ENCODE results near the genes KIAA0319L, AGO4, AGO3 and TEKT2.

GRCh38 chr1:35435724-35436325 lies 121.4 kb downstream of the KIAA0319L start:
- PRO-cap, 4 experiments: no peak in any of the 4 experiments
- RAMPAGE, long total RNA, 2 experiments: no peak in any of the 2 experiments
- RRBS: no CpG with 5 or more reads among the region's 10 CpGs

DNA sequence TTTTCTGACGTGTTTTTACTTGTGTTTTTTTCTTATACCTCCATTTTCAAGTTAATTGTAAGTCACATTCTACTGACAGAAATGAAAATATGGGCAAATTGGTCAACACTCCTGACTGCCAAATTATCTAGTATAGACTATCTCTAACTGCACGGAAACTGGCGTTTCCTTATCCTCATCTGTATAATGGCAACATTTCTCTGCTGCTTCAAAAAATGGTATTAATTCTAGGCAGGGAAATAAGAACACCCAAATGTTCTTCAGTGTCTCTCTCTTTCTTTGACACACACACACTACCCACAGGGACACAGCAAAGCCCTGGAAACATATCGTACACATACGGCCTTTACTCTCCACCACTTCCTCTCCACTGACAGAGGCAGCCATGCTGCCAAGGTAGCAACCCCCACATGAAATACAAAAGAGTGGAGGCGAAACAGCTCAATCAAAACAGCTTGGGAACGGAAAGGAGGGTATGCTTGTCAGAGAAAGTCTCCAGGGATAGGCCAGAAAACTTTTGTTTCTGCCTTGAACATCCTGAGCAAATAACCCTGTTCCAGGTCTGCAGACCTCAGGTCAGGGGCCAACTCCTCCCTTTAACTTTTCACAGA lies 18.3 kb downstream of the KIAA0319L start:
- PRO-cap, 4 experiments: no peak in any of the 4 experiments
- RAMPAGE, long total RNA, 2 experiments: no peak in any of the 2 experiments
- RRBS: no CpG with 5 or more reads among the region's 7 CpGs

- PRO-cap, 4 experiments: peak in 4 of 4 experiments; most common plus-strand start chr1:35557820 (in 3); most common minus-strand start chr1:35557098 (in 3)
- RAMPAGE, long total RNA, 2 experiments: start-site peak on the plus strand in 1 of 2 experiments, at chr1:35557828-35557837 at its widest, 23 reads per replicate
- RRBS: 2% methylated on average over 41 of the region's 76 CpGs
Measured at GRCh38 chr1:35556957-35557951, at the start of gene KIAA0319L. TSS of gene KIAA0319L (minus strand) at chr1:35557403.

GRCh38 chr1:35595716-35596214 lies 22.7 kb downstream of the TFAP2E start:
- PRO-cap, 4 experiments: no peak in any of the 4 experiments
- RAMPAGE, long total RNA, 2 experiments: no peak in any of the 2 experiments
- RRBS: no CpG with 5 or more reads among the region's 7 CpGs

- PRO-cap, 4 experiments: peak in 4 of 4 experiments; most common plus-strand start chr1:35718088 (in 3); most common minus-strand start chr1:35718092 (in 1)
- RAMPAGE, long total RNA, 2 experiments: no peak in any of the 2 experiments
- RRBS: no CpG with 5 or more reads among the region's 9 CpGs
Measured at GRCh38 chr1:35717551-35718232, 992 bp downstream of the C1orf216 start.

DNA sequence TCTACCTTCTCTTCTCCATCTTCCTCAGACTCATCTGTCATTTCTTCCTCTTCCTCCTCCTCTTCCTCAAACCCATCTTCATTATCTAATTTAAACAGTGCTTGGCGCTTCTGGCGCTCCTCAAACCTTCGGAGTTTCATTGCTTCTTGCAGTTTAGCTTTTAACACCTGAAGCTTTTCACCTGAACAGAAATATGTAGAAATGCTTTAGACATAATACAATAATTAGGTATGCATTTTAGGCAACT lies 18.5 kb downstream of the CLSPN start:
- PRO-cap, 4 experiments: no peak in any of the 4 experiments
- RAMPAGE, long total RNA, 2 experiments: no peak in any of the 2 experiments
- RRBS: no CpG with 5 or more reads among the region's 3 CpGs

- PRO-cap, 4 experiments: peak in 4 of 4 experiments; most common plus-strand start chr1:35808023 (in 2); most common minus-strand start chr1:35808049 (in 3)
- RAMPAGE, long total RNA, 2 experiments: no peak in any of the 2 experiments
- RRBS: 2% methylated on average over 40 of the region's 60 CpGs
Measured at GRCh38 chr1:35807853-35808257, at the start of gene AGO4. TSS of gene AGO4 (plus strand) at chr1:35808016.

DNA sequence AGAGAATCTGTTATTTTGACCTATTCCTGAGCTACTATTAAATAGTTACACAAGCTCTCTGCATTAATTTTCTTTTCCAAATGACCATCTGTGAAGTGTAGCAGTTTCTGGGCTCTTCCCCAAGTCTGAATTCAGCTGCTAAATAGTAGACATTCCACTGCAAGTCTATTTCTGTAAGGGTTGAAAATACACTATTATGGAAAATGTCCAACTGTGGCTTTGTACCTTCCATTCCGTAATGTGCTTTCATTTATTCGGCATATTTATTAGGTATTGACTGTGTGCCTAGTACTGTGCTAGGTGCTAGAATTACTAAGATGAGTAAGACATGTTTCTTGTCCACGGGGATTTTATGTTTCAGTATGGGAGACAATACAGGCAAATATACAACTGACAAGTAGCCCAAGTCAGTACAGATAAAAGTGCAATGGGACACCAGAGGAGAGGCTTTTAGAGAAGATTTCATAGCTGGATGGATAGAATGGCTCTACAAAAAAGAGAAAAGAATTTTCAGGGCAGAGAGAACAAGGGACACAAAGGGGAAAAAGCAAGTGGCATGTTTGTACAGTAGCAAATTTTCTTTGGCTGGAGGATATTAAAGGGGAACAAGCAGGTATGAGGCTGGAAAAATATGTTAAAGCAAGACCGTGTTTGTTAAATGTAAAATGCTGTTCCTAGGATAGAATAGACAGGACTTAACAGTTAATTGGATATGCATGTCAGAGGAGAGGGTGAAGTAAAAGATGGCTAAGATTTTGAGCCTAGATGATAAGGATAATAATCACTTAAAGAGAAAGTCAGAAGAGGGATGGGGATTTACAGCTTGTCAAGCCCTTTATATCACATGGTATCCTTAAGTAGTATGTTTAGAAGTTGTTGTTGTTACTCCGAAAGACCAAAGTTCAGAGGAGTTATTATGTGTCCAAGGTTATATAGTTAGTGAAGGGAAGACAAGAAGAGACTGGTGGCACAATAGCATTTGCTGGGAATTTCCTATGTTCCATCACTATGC lies 31.2 kb upstream of the AGO1 start:
- PRO-cap, 4 experiments: no peak in any of the 4 experiments
- RAMPAGE, long total RNA, 2 experiments: no peak in any of the 2 experiments
- RRBS: no CpG with 5 or more reads among the region's 5 CpGs

DNA sequence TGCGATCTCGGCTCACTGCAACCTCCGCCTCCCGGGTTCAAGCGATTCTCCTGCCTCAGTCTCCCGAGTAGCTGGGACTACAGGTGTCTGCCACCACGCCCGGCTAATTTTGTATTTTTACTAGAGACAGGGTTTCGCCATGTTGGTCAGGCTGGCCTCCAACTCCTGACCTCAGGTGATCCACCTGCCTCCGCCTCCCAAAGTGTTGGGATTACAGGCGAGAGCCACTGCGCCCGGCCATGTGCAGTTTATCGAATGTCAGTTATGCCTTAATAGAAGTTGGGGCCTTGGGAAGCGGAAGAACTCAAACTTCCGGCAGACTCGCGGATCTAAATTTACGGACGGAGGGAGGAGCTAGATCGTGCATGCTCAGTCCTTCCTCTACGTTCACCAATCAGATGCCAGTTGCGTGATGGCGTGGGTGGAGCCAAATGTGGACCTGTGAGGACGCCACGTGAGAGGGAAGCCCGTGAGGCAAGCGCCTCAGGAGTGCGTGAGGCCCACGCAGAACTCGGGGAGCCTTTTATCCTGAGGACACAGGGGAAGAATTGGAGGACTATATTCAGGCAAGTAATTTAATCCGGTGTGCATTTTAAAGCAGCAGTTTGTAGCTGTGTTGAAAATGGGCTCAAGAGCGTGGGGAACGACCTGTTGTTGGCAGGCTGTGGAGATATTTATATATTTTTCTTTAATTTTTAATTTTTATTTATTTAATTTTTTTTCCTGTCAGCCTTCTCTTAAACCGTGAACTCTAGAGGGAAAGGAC lies 13.5 kb upstream of the AGO1 start:
- PRO-cap, 4 experiments: no peak in any of the 4 experiments
- RAMPAGE, long total RNA, 2 experiments: no peak in any of the 2 experiments
- RRBS: 71% methylated on average over 4 of the region's 35 CpGs

DNA sequence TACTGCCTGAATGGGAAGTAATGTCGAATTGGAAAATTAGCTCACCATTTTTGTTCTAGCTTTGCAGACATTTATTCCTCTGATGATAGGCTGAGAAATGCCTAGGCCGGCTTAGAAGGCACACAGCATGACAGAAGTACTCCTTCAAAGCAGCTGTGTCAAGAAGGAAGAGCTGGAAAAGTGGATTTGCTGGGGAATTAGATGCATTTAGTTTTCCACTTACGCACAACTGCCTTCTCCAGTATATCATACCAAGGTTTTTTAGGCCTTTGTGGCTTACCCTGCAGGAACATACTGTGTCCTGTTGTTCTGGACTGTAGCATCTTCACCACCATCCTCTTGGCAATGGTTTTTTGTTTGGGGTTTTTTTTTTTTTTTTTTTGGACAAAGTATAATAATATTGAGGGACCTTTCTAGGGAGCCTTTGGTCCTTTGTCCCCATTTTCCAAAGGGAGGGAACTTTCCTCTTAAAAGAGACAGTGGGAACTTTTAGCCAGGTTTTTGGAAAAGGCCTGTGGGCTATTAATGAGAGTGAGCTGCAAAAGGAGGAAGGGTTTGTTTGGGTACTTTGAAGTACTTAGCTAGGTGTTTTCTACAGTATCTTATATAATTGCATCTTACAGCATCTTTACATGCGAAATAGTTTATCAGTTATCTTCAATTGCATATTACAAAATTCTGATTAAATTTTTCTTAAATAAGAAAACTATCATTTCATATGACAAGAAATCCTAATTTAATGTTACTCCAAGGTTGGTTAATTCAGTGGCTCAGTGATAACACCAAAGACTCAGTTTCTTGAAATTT lies 4.1 kb upstream of the AGO3 start:
- PRO-cap, 4 experiments: no peak in any of the 4 experiments
- RAMPAGE, long total RNA, 2 experiments: no peak in any of the 2 experiments
- RRBS: no CpG with 5 or more reads among the region's 4 CpGs

- PRO-cap, 4 experiments: peak in 4 of 4 experiments; most common plus-strand start chr1:35931105 (in 4); most common minus-strand start chr1:35931325 (in 3)
- RAMPAGE, long total RNA, 2 experiments: start-site peak on the plus strand in 1 of 2 experiments, at chr1:35931101-35931273 at its widest, 18 to 32 reads per replicate
- RRBS: 1% methylated on average over 48 of the region's 113 CpGs
Measured at GRCh38 chr1:35930512-35931499, at the start of gene AGO3. TSS of gene AGO3 (plus strand) at chr1:35931105.

GRCh38 chr1:36083742-36084712 lies at the start of gene TEKT2:
TSS of gene TEKT2 (plus strand) at chr1:36084094.
- PRO-cap, 4 experiments: peak in 3 of 4 experiments; most common plus-strand start chr1:36084104 (in 2); most common minus-strand start chr1:36083978 (in 1)
- RAMPAGE, long total RNA, 2 experiments: start-site peak on the plus strand in 1 of 2 experiments, at chr1:36084066-36084128 at its widest, 8 to 19 reads per replicate
- RRBS: 2% methylated on average over 28 of the region's 62 CpGs

DNA sequence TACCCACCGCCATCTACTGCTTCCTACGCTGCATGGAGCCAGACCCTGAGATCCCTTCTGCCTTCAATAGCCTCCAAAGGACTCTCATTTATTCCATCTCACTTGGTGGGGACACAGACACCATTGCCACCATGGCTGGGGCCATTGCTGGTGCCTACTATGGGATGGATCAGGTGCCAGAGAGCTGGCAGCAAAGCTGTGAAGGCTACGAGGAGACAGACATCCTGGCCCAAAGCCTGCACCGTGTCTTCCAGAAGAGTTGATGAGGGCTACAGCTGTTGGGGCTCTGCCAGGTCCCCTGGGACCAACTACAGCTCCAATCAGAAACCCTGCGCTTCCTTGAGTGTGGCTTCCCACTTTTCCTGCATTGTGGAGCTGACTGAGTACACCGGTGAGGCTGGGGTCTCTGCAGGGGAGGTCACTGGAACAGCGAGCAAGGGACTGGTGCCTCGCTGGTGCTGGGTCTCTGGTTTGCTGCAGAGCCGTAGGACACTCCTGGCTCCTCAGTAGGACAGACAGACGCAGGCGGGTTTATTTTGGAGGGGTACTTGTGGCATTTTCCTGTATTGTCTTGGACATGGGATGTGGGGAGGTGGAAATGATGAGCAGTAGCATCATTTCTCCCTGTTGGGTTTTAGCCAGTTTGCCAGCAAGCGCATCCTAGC lies 4.6 kb downstream of the ADPRS start:
- PRO-cap, 4 experiments: no peak in any of the 4 experiments
- RAMPAGE, long total RNA, 2 experiments: start-site peak on the plus strand in 1 of 2 experiments, centred at position 157 of the sequence, 5 reads per replicate
- RRBS: no CpG with 5 or more reads among the region's 12 CpGs

DNA sequence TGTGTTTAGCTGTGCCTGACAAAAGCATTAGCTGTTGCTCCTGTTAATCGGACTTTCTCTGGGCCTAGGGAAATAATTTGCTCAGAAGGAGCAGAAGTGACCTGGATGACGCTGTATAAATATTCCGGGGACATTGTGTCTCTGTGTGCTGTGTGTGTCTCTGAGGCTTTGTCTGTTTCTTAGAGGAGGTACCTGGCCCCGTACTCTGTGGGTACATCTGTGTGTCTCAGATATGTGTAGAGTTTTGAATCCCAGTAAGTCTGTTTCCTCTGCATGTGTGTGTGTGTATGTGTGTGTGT lies 5.6 kb downstream of the MAP7D1 start:
- PRO-cap, 4 experiments: no peak in any of the 4 experiments
- RAMPAGE, long total RNA, 2 experiments: no peak in any of the 2 experiments
- RRBS: no CpG with 5 or more reads among the region's 4 CpGs

GRCh38 chr1:36179480-36179969 lies 23.6 kb downstream of the MAP7D1 start:
- PRO-cap, 4 experiments: no peak in any of the 4 experiments
- RAMPAGE, long total RNA, 2 experiments: no peak in any of the 2 experiments
- RRBS: no CpG with 5 or more reads among the region's 7 CpGs

GRCh38 chr1:36180584-36181221 lies 24.7 kb downstream of the MAP7D1 start:
- PRO-cap, 4 experiments: no peak in any of the 4 experiments
- RAMPAGE, long total RNA, 2 experiments: no peak in any of the 2 experiments
- RRBS: no CpG with 5 or more reads among the region's 5 CpGs

- PRO-cap, 4 experiments: no peak in any of the 4 experiments
- RAMPAGE, long total RNA, 2 experiments: no peak in any of the 2 experiments
- RRBS: no CpG with 5 or more reads among the region's 9 CpGs
Measured at GRCh38 chr1:36190100-36190392, 34.1 kb downstream of the MAP7D1 start.

GRCh38 chr1:36204203-36204845 lies 19.9 kb upstream of the THRAP3 start:
- PRO-cap, 4 experiments: no peak in any of the 4 experiments
- RAMPAGE, long total RNA, 2 experiments: no peak in any of the 2 experiments
- RRBS: no CpG with 5 or more reads among the region's 8 CpGs

DNA sequence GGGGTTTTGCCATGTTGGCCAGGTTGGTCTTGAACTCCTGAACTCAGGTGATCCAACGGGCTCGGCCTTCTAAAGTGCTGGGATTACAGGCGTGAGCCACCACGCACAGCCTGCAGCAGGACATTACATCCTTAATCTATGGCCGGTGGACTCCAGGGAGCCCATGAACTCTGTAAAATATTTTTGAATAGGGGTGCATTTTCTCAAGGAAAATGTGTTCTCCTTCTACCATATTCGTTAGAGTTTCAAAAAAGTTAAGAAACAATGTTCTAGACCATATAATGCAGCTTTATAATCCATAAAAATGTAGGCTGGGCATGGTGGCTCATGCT lies 4.3 kb downstream of the THRAP3 start:
- PRO-cap, 4 experiments: no peak in any of the 4 experiments
- RAMPAGE, long total RNA, 2 experiments: no peak in any of the 2 experiments
- RRBS: no CpG with 5 or more reads among the region's 6 CpGs

DNA sequence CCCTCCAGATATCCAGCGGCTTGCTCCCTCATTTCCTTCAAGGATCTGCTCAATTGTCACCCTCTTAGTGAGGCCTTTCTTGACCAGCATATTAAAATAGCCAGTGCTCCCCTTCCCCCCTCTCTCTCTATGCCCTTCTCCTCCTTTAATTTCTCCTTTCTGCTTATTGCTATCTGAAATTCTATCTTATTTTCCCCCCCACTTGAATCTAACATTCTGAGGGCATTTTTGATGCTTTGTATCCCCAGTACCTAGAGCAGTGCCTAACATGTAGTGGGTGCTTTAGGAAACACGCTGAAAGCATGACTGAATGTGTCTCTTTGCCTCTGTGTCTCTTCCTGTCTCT lies 8.7 kb upstream of the MRPS15 start:
- PRO-cap, 4 experiments: no peak in any of the 4 experiments
- RAMPAGE, long total RNA, 2 experiments: no peak in any of the 2 experiments
- RRBS: no CpG with 5 or more reads among the region's 2 CpGs

All from uterus (tissue), 7 donors.